Measurements from ENCODE around the genes TCEAL8 and TMEM31.

DNA sequence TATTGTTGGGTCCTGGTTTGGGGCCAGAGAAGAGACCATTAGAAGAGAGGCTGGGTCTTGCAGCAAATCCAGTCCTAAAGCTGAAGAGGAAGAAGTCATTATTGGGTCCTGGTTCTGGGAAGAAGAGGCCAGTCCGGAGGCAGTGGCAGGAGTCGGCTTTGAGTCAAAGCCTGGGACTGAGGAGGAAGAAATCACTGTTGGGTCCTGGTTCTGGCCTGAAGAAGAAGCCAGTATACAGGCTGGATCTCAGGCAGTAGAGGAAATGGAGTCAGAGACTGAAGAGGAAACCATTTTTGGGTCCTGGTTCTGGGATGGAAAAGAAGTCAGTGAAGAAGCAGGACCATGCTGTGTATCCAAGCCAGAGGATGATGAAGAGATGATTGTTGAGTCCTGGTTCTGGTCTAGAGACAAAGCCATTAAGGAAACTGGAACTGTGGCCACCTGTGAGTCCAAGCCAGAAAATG, 5.1 kb downstream of the GPRASP1 start:
- PRO-cap = no peak

- PRO-cap = bidirectional peak, plus-strand start at chrX:102659989, minus-strand start at chrX:102659862
These were observed 8.4 kb downstream of the GPRASP1 start for GRCh38 chrX:102659637-102660082.

GRCh38 chrX:102815087-102815846, 94.7 kb downstream of the GPRASP3 start:
- PRO-cap = no peak

- PRO-cap = bidirectional peak, plus-strand start at chrX:103255231, minus-strand start at chrX:103255177
These were observed at the start of gene TCEAL8 for GRCh38 chrX:103254907-103255451. TCEAL8 (minus strand) TSS chrX:103255155.

DNA sequence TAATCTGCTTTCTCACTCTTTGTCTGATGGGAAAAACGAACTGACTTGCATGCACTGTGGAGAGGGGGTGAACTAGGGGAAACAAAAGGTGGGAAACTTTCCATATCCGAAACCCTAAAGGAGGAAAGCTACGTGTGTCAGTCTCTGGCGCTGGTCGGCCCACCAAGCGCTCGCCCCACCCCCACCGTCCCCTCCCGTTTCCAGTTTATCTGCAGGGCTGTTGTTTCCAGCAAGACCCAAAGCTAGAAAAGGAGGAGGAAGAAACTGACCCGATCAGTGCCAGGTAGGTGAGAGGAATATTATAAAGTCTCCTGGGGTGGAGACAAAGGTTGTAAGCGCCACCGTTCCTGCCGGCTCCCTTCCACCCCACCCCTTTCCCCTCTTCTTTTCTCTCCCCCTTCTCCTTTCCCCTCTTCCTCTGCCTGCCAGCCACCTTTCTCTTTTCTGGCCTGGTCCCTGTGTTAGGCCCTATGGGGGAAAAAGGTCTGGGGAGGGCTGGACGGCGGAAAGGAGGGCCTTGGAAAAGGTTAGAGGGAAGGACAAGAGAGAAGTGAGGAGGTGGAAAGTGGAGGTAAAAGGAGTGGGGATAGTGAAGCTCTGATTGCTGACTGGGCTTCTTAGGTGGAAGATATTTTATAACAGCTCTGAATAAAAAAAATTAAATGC, 706 bp downstream of the TCEAL9 start:
- PRO-cap = bidirectional peak, plus-strand start at position 239 of the sequence, minus-strand start at position 207 of the sequence; unidirectional peak, minus-strand start at position 376 of the sequence

DNA sequence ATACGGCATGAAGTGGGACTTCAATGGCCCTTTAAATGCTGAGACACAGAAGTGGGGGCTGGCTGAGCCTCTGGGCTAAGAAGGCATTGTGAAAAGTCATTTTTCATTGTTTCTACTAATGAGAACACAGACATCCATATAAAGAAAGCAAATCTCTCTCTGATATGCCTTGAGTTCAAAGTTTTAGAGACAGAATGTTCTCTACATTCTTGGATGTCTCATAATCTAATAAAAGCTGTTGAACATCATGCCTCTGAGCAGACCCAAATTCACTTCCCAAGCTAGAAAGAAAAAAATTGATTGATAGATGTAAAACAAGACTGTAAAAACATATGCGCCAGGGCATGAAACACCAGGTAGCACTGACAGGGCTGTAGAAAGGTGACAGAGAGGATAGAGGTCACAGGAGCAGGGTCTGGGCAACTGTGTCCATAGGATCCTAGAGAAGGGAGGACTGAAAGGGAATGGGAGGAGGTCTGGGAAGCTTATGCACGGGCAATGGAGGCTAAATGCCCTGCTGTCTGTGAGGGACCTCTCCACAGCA, 16.3 kb downstream of the RAB40A start:
- PRO-cap = no peak

DNA sequence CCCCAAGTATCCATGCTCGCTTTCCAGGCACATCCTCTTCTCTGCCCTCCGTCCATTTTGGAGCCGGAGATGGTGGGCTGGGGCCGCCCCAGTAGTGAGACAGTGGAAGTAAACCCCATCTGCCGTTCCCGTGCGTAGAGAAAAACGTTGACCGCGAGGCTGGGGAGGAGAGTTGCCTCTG, 407 bp downstream of the TCEAL4 start:
- PRO-cap = no peak

- PRO-cap = unidirectional peak, minus-strand start at chrX:103688019
These were observed 1.4 kb upstream of the MORF4L2 start for GRCh38 chrX:103687656-103688631.

DNA sequence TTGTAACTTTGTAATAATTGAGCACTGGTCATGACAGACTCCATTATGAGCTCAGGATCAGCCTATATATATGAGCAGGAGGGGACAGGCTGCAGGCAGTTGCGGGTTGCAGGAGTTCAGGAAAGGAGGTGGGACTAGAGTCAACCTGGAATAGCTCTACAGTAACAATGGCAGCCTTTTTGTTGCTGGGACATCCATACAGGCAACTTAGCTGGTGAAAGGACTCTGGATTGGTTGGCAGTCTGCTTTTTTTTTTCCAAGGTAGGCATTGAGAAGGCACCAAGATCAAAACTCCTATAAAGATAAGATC, at the start of gene TMEM31:
TSS of gene TMEM31 (plus strand) at position 94 of the 310 bp plus-strand sequence.
- PRO-cap = no peak

DNA sequence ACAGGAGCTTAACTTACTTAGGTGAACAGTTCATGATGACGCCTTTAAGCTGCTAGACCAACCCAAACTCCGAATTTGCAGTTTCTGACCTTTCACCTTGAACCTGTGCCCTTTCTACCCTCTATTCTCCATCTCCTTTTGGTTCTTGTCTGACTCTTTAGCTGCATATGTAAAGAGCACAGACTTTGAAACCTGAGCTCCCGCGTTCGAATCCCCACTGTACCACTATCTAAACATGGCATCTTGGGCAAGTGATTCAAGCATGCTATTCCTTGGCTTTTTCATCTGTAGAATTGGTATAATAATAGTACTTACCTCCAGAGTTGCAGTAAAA, 398 bp upstream of the SLC25A53 start:
- PRO-cap = no peak

DNA sequence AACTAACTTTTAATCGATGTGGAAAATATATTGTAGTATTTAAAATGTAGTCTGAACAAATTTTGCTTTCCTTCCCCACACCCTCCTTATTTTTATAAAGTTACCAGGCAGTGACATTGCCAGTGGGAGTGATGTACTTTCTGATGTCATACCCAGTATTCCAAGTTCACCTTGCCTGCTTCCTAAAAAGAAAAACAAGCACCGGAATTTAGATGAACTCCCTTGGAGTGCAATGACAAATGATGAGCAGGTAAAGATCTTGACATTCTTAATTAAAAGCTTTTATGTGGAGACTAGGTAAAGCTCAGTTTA, 19.7 kb downstream of the FAM199X start:
- PRO-cap = no peak

GRCh38 chrX:104187885-104188502, 21.7 kb downstream of the FAM199X start:
- PRO-cap = no peak

DNA sequence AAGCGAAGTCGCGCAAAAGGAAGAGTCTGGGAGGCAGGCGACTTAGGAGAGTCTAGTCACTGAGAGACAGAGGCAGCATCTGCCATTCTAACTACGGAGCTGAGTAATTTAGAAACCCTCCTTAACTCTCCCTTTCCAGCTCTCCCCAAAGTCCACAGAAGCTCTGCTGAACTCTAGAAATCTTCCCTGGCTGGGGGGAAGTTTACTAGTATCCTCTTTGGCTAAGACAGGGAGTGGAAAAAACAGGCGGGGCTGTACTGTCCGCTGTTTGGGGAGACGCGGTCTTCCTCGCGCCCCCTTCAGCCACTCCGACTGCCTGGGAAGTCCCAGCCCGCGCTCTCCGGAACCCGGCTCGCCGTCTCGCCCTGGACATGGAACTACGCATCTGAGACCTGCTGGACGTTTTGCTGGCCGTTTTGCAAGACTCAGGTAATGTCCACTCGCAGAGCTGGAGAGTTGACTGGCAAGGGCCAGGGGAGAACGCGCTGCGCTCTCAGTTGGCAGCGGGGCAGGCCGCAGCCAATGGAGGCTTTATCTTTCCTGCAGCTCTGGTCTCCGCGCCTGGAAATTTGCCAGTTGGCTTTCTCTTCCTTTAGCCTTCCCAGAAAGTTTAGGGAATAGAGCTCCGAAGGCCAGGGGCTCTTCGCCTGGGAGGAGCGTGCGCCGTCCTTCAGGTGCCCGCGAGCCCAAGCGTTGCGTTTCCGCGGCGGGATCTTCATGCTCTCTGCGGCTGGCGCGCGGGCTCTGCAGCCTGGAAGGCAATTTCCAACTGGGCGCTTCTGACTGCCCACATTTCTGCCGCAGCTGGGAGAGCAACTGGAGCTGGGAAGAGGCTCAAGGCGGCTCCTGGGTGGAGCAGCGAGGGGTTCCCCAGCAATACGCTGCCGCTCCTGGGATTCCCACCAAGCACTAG, 880 bp downstream of the IL1RAPL2 start:
- PRO-cap = no peak

DNA sequence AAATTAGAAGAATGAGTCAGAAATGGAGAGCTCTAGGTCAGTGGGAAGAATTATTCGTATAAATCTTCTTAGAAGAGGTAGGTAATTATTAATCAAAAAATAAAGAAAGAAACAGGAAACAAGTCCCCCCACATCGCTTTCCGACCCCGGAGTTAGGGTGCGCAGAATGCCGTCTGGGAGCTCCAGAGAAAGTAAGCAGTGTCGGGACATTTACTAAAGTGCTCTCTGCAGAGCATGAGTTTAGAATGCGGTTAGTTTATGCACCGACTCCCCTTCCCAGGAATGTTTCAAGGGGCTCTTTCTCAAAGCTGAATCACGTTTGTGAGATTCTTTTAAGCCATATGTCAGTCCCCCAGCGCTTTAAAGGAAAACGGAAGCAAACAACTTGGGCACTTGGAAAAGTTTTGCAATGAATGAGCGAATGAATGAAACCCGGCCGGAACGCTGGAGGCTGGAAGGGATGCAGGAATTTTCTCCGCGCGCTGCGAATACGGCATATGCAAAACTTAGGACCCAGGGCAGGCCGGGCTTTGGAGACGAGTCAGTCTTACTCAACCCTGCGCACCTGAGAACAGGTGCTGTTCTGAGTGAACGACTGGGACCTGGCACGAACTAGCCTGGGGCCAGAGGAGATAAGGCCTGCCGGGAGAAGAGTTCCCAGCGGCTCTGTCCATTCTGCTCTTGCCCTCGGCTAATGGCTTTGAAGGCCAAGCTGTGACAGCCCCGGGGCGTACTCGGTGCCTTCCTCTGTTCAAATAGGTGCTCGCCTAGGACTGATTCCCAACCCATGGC, 900 bp upstream of the NRK start:
- PRO-cap = no peak

- PRO-cap = unidirectional peak, minus-strand start at chrX:107484482
These were observed 34.7 kb downstream of the FRMPD3 start for GRCh38 chrX:107484018-107484778.

DNA sequence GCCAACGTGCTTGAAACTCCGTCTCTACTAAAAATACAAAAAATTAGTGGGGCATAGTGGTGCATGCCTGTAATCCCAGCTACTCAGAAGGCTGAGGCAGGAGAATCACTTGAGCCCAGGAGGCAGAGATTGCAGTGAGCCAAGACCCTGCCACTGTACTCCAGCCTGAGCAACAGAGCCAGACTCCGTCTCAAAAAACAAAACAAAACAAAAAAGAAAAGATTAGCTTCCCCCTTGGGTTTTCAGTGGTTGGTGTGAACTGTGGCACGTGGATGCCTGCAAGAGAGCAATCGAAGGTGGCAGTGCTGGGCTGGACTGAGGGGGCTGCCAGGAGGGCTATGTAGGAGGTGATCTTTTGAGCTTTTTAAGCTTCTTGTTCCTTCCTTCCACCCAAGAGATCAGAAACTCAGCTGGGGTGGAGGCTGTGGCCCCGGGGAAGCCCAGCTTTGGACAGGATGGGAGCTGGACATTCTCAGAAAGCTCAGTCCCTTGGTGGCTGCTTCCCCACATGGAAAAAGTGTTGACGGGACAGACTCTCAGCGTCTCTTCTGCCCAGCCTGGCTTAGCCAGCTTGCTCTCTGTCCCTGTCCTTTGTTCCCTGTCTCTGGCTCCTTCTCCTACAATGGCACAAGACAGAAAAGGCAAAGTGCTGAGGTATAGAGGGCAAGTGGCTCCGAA, 49.6 kb downstream of the PRPS1 start:
- PRO-cap = no peak

DNA sequence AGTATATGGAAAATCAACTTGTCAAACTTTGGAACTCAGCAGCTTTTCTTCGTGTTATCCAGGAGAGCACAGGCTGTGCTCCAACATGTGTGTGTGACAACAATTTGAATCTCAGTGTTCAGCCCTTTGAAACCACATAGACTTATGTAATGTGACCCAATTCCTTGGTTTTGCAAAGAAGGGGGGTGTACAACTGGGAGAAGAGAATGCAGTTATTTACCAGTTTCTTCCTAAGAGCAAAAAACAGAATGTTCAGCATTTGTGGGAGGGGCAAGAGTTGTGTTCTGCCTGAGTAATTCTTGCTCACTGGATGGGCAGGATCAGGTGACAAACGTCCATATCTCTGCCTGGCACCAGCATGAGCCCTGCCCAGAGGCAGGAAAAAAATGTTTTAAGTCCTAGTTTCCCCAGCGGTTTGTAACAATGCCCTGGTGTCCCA, 72.0 kb downstream of the PRPS1 start:
- PRO-cap = no peak

DNA sequence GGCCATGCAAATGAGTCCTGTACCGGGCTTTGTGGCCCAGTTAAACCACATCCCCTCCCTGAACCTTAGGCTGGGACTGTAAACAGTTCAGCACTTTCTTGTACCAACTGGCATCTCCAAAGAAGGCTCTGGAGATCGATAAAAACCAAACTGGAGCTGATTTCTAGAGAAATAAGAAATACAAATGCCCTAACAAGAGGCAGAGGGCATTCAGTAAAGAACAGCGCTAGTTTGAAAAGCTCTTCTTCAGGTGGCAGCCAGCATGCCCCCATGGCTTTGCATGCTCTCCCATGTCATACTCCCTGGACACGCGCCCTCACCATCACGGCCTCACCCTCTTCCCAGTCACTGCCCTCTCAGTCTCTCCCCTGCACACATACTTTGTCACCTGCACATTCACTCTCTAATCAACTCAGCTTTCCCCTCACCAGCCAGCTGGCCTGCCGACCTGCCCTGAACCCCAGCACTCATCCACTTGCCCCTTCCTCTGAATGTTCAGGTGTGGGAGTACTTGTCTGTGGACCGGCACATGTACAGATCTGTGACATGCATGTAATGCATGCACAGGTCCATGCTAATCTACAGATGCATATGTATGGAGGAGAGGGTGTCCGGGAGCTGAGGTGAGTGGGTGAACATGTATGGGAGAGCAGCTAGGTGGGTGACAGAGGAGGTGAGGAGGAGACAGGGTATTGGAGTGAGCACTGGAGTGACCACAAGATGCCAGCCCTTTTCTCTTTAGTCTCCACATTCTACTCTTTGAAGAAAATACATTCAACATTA, 58.3 kb downstream of the TSC22D3 start:
- PRO-cap = bidirectional peak, plus-strand start at position 39 of the sequence, minus-strand start outside the sequence

DNA sequence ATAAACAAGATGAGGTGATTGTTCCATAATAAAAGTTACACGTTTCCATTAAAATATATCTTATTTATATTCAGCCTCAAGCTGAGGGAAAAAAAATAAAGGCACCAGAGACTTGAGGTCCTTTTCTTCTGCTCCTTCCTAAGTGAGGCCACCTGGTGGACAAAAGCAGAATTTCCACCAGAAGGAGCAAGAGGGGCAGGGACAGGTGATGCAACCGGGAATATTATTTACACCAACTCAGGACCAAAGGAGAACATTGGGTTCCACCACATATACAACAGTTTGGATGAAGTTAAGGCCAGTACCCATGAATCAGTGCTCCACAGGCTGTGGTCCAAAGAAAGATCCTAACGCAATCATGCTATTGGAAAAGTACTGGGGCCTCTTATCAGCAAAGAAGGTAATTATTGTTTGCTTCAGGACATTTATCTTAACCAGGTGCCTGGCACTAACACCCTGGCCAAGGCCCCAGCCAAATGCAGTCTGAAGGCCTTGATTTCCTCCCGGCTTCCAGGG, 57.4 kb downstream of the TSC22D3 start:
- PRO-cap = no peak

DNA sequence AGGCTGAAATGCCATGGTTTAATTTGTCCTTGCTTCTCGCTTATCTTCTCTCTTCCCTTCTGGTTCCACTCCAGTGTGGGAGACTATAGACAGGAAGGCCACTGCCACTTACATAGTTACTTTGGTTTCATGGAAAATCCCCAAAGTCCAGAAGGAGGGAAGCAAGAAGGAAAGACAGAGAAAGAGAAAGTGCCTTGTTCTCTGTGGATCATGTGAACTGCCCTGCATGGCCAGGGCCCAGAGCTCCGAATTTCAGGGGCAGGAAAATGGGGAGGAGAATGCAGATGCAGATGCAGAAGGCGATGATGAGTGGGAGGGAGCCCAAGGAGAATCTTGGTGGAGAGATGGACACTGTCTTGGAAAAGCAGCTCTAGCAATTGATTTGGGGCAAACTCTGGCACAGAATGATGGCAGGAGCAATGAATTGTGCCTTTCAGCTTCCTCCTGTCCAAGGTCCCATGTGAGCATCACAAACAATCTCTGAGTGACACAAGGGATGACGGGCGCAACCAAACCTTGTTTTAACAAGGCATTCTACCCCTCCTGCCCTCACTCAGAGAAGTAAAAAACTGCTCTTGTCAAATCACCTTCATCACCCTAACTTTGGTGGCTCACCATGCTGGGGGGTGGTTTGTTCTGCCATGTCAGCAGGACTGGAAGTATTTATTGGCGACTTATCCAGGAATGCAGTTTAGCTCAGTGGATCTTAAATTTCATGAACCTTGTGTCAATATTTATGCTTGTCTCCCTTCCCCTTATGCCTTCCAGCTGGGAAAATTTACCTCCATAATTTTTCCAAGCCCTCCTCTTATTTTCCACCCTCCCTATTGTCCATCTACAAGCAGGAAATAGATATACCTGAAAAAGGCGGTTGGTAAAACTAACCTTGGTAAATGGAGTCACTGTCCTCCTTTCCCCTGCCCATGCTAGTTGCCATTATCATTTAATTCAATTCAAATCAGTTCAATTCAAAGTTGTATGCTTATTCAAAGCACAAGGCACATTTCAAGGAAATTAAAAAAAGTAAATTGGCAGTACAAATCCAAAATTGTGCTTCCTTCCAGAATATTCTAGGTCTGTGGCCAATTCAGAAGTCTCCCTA, 53.3 kb downstream of the TSC22D3 start:
- PRO-cap = no peak